H4 (cell line): ENCODE measurements around the gene ZNF140.

DNA sequence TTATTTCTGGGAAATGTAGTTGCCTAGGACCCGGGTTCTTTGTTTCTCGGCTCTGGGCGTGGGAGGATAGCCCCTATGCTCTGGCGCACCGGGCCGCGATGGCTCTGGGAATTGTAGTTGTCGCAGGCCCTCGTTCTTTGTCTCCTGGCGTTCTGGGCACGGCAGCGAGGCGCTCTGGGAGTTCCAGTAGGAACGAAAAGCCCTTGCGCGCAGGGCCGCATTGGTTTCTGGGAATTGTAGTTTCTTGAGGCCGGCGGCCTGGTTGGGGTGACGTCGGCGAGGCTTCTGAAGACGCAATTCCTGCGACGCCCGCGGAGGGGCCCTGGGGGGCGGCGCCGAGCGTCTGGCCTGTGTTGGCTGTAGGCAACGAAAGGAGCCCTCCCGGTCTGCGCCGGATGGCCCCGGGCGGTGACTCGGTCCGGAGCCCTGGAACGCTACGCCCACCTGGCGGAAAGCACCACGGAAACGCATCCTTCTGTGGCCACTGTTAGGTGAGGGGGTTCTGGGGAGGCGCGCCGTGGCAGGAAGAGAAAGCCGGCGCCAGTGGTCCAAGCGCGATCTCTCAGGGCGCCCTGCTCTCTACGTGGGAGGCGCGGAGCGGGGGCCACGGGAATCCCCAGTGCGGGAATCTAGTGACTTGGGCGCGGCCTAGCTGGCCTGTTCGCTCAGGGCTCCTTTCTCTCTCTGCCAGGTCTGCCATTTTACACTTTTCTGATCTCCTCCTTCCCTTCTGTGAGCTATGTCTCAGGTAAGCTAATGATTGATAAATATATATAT is at the start of gene ZNF140:
TSS of gene ZNF140 (plus strand) at position 342 of the 777 bp plus-strand sequence.
- RAMPAGE, long total RNA, result start-site peak on the plus strand centred at position 333 of the sequence, 38 bp wide, 17 reads